SJSA1 (cell line): ENCODE results near the genes ZFPM1 and RNF166.

DNA sequence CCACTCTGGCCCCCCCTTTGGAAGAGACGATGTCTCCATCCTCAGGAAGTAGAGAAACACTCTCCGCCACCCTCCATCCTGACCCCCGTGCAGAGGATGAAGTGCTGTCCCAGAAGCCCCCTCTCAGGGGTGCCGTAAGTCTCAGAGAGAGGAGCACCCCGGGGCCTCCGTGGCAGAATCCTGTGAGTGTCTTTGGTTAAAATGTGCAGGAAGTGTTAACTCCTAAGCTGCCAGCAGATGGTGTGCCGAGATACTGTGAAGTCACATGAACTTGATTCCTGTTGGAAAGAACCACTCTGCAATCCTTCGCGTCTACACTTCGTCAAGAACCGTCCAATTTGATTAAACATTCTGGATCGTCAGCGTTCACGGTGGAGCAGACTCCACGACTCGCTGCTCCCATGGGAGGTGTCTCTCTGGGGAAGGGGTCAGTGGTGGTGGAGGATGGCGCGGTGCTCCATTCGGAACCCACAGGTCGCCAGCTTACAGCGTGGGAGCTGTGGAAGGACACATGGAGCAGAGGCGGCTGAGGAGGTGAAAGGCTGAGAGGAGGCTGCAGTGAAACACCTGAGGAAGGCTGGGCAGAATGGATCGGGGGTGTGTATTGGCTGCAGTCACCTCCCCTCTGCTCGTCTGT is 5.7 kb downstream of the BANP start:
- RAMPAGE, long total RNA, result no peak

- RAMPAGE, long total RNA, result no peak
Observed at GRCh38 chr16:87963166-87963861, 12.1 kb downstream of the BANP start.

- RAMPAGE, long total RNA, result no peak
Observed at GRCh38 chr16:88184525-88185091, 198.2 kb upstream of the ZNF469 start.

DNA sequence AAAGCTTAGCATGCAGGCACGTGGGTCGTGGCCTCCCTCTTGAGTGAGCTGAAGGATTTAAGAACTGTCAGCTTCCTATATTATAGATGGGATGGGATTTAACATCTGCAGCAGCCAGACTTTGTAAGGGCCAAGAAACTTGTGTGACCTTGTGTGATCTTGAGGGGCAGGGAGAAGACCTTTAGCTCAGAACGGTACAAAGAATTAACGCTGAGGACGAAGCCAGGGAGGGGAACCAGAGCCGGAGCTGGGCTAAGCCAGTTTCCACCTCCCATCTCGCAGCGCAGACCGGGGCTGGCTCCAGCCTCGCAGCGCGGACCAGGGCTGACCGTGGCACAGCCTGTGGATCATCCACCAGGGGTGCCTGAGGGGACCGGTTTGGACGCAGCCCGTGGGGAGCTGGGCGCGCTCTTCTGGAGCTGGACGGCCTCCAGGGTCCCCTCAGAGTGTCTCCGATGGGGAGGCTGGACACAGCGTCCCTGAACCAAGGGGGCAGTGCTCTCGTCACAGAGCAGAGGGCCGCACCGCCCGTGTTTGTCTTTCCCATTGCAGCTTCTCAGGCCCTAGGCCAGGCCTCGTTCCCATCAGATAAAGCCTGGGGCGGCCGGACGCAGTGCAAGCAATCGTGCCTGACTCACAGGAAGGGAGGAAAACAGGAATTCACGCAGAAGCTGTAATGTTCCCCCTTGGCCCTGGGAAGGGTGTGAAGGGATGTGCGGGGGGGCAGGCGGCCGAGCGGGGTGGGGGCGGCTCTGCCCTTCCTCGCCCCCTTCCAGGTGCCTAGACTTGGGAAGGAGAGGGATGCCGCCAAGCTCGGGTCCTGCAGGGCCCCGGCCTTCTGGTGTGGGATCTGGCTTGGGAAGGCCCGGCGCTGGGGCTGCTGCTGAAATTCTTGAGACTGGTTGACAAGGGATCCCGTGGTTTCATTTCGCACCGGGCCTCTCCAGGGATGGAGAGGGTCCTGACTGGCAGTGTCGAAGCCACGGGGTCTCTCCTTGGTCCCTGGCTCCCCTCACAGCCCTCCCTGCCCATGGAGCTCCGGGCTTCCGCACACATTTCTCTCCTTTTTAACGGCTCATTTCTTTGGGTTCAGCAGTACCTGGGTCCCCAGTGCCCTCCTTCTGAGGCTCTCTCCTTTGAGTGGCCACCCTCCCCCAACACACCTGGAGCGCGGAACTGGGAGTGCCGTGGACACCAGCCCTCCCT is 148.1 kb upstream of the ZNF469 start:
- RAMPAGE, long total RNA, result no peak

GRCh38 chr16:88240072-88240517 is 142.7 kb upstream of the ZNF469 start:
- RAMPAGE, long total RNA, result no peak

DNA sequence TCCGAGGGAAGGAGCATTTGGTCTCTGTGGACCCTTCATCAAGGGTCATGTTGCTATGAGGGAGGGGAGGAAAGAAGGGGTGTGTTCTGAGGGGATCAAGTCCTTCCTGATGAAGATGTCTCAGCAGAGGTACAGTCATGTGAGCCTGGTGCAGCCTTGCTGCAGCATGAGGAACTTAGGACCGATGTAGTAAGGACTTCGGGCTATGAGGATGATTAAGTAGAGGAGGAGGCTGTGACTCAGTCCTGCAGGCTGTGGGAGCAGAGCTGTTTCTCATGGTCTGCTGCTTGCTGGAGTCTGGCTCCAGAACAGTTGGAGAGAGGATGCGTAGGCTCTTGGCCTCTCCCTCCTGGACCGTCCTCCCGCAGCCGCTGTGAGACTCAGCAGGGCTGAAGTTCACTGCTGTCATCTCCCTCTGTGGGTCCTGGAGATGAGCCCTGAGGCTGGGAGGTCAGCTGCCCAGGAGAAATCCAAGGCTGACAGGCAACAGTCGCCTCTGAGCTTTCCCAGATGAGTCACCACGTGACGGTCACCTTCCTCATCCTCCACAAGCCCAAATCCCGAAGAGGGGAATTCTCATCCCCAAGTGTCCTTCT is 137.6 kb upstream of the ZNF469 start:
- RAMPAGE, long total RNA, result no peak

- RAMPAGE, long total RNA, result no peak
Observed at GRCh38 chr16:88264444-88265517, 118.0 kb upstream of the ZNF469 start.

- RAMPAGE, long total RNA, result no peak
Observed at GRCh38 chr16:88267083-88267454, 115.7 kb upstream of the ZNF469 start.

DNA sequence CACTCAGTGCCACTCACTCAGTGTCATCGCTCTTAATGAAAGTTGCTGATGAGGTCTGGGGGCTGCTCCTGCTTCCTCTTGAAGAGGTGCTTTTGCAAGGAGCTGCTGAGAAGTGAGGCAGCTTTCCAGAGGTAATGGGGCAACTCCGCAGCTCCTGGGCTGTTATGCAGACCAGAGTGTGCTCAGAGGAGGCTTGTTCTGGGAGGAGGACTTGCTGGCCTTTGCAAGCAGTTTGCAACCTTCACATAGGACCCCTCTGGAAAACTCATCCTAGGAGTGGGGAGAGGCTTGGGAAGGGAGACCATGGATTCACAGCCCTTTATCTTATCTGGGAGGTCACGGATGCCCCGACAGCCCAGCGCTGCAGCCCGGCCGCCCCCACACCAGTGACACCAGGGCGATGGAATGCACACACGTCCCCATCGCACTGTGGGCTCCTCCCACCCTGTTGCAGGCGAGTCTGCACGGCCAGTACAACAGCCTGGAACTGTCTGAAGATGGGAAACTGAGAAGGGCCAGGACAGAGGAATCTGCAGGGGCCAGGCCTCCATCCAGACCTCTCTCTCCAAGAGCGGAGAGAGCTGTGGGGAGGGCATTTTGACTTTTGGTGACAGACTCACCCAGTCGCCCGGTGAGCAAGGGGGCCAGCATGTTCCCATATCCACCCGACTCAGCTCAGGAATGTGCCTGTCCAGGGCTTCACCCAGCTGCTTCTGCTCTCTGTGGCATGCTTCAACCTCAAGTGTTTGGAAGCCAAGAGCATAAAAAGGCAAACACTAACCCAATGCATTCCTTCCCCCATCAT is 78.7 kb upstream of the ZNF469 start:
- RAMPAGE, long total RNA, result no peak

DNA sequence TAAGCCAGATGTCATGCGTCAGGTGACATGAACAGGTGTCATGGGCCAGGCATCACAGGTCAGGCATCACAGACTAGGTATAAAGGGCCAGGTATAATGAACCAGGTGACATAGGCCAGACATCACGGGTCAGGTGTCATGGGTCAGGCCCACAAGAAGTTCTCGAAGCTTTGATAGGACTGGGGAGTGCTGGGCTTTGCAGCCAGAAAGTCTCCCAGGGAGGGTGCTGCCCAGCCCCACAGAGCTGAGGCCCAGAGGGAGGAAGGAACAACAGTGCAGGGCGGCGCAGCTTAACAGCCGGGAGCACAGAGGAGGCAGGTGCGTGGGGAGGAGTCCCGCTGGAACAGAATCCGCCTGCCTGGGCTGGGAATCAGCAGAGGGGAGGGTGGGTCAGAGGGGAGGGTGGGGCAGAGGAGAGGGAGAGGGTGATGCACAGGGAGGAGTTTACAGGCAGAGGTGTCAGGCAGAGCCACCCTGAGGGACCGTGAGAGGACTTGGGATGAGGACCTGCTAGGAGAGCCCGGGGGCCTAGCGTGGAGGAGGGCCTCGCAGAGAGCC is 42.3 kb upstream of the ZNF469 start:
- RAMPAGE, long total RNA, result no peak

GRCh38 chr16:88452455-88453575 is at the start of gene ZFPM1:
TSS of gene ZFPM1 (plus strand) at chr16:88453280.
- RAMPAGE, long total RNA, result no peak

DNA sequence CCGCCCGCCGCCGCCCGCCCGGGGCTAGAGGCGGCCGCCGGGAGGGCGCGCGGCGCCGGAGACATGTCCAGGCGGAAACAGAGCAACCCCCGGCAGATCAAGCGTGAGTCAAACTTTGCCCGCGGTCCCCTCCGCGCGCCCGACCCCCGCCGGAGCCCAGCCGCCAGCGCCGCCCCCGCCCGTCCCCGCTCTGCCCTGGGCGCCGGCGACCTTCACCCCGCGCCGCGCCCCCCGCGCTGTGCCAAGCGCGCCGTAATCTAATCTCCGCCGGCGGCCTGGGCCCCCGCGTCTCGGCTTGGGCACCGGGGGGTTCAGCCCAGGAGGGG is 459 bp downstream of the ZFPM1 start:
- RAMPAGE, long total RNA, result no peak

DNA sequence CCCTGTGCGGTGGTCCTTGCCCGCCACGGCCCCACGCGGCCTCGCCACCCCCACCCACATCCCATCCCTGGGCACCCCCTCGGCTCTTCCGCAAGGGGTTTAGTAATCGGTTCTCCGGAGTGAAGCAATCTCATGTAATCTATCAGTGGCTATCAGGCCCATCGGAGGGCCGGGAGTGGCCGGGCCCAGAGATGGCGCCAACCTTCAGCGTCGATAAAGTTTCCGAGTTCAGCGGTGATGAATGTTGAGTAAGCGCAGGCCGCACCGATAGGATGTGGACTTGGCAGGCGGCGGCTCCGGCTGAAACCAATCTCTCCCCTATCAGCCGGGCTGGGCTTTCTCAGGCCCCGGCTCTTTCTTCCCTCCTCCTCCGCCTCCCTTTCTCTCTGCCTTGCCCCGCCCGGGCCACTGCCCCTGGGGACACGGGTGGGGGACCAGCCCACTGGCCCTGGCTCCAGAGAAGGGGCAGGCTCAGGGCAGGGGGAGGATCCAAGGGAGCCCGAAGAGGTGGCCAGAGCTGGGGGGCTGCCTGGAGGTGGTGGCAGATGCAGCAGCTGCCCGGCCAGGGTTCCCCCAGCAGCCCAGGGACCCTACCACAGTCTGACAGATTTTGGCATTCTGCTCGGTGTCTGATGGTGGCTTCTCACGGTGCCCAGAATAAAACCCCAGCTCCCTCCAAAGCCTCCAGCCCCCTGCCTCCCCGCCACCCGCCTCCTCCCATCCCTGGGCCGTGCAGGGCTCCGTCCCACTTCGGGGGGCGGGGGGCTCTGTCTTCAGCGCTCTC is 20.9 kb downstream of the ZFPM1 start:
- RAMPAGE, long total RNA, result no peak

DNA sequence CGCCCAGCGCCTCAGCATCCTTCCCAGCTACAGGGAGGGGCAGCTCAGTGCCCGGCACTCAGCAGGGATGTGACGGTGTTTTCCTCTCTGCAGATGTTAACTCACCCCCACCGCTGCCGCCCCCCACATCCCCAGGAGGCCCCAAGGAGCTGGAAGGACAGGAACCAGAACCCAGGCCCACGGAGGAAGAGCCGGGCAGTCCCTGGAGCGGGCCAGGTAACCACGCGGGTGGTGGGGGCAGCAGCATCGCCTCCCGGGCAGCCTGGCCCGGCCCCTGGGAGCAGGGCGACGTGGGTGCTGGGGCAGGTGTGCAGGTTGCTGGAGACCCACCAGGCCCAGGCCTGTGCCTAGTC is 35.8 kb downstream of the ZFPM1 start:
- RAMPAGE, long total RNA, result no peak

GRCh38 chr16:88508973-88509993 is 56.2 kb downstream of the ZFPM1 start:
- RAMPAGE, long total RNA, result no peak

DNA sequence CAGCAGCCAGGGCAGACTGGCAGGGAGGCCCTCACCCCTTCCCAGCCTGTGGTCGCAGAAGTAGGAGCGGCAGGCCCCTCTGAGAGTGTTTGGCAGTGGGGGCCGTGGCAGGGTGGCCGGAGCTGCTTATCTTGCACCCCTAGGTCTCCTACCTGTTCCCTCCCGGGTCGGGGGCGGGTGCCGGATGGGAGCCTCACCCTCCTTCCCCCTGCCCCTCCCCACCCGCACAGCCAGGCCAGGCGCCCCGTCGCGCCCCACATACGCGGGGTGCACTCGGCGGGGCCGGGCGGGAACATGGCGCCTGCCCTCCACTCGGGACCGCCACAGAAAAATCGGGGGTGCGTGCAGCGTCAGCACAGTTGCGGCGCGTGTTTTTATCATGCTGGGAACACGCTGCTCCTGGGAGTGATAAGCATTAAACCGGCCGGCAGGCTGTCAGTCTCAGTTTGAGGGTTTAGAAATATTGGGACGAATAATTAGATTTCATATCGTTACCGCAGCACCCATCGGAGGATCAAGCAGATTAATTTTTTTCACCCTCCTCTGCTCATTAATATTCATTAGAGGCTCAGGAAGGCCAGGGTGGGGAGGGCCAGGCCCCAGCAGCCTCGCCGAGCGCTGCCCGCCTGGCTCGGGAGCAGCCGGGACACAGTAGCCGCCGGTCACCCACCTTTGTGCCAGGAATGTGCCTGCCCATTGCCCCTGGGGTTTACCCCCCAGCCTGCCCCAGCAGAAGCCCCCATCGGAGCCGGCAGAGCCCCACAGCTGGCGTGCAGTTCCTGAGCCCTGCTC is 46.4 kb upstream of the ZC3H18 start:
- RAMPAGE, long total RNA, result no peak

DNA sequence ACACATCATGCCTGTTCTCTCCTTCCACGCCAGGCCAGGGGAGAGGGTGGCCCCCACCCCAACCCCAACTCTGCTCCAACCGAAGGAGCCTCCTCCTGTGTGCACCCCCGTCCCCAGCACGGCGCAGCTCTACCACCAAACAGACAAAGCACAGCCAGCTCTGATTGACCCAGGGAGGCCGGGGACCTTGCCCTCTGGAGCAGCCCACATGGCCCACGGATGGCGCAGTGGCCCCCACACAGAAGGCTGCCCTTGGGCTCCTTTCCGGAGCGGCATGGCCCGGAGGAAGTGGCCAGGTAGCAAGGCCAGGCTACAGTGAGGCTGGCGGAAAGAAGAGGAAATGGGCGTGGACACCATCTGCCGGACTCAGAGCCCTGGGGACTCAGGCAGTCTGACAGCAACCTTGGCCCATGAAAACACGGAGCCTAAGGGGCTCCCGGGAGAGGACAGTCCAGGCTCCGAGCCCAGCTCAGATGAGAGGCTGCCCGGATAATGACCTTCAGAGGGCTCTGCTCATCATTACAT is 20.0 kb upstream of the ZC3H18 start:
- RAMPAGE, long total RNA, result no peak

DNA sequence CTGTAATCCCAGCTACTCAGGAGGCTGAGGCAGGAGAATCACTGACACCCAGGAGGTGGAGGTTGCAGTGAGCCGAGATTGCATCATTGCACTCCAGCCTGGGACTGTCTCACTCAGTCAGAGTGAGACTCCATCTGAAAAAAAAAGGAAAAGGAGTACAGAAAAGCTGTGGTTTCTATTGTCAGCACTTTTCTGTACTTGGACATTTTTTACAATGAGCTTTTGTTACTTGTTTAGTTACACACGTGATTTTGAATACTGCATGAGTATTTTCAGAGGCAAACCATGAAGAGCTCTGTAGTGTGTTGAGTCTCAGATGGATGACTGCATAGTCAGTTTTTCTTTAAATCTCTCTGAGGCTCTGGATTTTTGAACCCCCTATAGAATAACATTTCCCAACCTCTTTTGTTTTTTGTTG is 26.3 kb downstream of the ZC3H18 start:
- RAMPAGE, long total RNA, result no peak

DNA sequence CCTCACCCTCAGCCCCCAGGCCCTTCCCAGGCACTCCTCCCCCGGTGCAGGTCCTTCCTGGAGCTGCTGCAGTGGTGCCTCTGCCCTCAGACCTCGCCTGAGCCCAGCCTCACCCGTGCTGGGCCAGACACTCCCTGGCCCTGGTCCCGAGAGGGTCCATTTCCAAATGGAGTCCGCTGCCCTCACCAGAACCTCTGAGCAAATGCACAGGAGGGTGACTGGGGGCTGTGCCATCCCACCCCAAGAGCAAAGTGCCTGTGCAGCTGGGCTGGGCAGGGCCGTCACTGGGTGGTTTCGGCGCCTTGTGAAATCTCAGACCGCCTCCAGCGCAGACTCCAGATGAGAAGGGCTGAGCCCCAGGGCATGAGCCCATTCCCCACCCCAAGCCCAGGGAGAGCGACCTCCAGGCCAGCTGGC is 705 bp downstream of the CYBA start:
- RAMPAGE, long total RNA, result no peak

DNA sequence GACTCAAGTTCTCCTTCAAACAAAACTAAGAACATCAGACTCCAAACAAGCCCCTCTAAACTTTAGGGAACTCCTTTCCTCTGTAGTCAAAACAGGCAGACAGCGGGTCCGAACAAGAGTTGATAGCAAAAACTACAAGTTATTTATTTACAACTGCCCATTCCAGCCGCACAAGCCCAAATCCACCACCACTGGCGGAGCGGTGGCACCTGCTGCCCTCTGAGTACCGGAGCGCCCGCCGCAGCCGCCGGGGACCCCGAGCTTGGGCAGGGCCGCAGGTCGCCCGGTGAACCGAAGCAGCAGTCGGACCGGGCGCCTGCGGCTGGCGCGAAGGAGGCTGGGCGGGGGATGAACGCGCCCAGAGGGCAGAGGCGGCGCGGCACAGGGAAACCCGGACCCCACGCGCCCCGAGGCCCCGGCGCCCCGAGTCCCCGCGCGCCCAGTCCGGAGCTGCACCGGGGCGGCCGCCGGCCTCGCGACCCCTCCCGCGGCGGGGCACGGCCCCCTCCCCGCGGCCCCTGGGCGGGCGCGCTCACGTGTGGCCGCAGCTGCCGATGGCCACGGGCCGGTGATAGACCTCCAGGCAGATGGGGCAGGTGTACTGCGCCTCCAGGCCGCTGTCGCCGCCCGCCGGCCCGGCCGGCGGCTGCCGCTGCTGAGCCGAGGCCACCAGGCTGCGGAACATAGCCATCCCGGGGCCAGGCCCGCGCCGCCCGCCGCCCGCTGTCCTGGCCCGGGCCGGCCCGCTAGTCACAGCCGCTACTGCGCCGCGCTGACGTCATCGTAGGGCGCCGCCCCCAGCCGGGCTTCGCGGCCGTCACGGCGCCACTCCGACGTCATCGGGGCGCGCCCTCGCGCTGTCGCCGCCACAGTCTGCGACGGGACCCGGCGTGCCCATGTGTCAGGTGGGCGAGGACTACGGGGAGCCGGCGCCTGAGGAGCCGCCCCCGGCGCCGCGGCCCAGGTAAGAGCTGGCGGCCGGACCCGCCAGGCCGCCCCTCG is at the start of gene RNF166:
TSS of gene RNF166 (minus strand) at position 774 of the 1,002 bp plus-strand sequence.
- RAMPAGE, long total RNA, result no peak